ENCODE results near the gene MAP1LC3C.

GRCh38 chr1:241639336-241640173, 614 bp downstream of the CHML start:
- PRO-cap, result no peak
- RAMPAGE, long total RNA, result no peak

DNA sequence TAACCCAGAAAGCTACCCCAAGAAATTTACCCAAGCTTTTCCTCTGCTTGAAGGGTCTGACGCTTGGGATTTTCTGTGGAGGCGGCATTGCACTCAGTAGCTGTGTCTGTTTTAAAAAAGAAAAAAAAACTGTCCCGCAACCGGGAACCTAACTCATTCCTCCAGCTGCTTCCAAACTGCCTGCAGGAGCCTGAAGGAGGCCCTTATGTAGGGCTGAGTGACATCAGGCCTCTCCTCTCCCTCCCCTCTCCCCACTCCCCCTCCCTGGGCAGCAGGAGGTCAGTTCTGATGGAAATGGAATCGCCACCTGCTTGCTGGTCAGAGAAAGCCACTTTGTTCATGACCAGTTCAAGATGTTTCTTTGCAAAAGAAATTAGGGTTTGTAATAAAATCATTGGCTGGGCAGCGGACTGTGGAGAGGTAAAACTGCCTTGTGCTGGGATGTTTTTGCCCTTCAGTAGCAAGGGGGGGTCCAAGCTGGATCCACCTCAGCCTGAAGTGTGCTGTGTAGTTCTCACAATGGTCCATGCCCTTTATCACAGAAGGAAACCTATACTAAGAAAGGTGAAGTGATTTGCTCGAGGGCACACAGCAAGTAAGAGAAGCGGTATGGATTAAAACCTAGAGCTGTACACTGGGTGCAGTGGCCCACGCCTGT, at the start of gene MAP1LC3C:
Gene MAP1LC3C (minus strand): TSS at position 178 of the 658 bp plus-strand sequence.
- PRO-cap, result no peak
- RAMPAGE, long total RNA, result no peak

- PRO-cap, result no peak
- RAMPAGE, long total RNA, result no peak
These were observed 221.7 kb downstream of the PLD5 start for GRCh38 chr1:242302767-242303261.

- PRO-cap, result no peak
- RAMPAGE, long total RNA, result no peak
These were observed 153.5 kb downstream of the CEP170 start for GRCh38 chr1:243101544-243102077.

DNA sequence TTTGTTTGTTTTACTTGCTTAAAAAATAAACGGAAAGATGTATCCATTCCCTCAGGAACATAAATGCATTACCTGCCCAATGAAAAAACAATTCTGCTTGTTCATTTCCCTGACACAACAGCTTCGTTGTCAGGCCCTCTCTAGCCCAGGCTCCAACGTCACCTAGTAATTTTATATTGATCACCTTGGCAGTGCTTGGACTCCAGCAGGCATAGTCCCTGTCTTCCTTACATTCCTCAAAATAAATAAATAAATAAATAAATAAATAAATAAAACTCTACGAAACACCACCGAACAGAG, 1.2 kb downstream of the CEP170 start:
- PRO-cap, result no peak
- RAMPAGE, long total RNA, result no peak

- PRO-cap, result no peak
- RAMPAGE, long total RNA, result no peak
These were observed 138.9 kb downstream of the SDCCAG8 start for GRCh38 chr1:243394504-243395391.

DNA sequence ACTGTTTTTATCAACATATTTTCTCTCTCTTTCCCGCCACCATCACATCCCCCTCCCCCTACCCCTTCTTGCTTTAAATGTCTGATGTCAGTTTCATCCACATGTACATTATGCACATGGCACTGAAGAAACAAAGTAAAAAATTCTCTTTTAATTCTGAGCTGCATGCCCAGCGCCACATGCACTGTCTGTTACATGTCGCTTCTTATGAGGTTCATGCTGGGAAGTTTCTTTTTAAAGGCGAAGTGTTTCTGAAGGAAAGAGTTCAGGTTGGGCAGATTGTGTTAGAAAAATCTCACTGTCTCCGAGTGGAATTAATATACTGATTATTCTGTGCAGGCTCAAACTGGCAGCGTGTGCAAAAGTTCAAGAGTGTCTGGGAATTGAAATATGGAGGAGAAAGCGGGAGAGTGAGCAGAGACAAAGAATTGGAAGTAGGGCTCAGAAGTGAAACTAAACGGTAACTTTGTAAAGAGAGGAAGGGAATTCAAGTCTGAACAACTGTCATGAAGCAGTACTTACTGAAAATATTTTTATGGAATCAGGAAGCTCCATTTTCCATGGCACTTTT, 217.5 kb downstream of the SDCCAG8 start:
- PRO-cap, result no peak
- RAMPAGE, long total RNA, result no peak

DNA sequence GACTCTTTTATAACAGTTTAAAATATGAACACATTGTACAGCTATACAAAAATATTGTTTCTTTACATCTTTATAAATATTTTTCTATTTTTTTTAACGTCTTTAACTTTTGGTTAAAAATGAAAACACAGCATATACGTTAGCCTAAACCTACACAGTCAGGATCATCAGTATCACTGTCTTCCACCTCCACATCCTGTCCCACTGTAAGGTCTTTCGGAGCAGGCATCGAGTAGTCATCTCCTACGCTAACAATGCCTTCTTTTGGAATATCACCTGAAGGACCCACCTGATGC, 254.6 kb downstream of the AKT3 start:
- PRO-cap, result no peak
- RAMPAGE, long total RNA, result no peak

DNA sequence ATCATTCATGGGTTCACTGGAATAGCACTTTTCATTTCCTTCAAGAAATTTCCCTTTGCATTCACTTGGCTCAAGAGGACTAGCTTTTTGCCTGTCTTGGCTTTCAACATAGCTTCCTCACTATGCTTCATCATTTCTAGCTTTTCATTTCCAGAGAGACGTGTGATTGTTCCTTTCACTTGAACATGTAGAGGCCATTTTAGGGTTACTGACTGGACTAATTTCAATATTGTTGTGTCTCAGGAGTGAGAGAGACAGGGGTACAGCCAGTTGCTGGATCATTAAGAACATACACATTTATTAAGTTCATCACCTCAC, 59.5 kb downstream of the AKT3 start:
- PRO-cap, result no peak
- RAMPAGE, long total RNA, result no peak

DNA sequence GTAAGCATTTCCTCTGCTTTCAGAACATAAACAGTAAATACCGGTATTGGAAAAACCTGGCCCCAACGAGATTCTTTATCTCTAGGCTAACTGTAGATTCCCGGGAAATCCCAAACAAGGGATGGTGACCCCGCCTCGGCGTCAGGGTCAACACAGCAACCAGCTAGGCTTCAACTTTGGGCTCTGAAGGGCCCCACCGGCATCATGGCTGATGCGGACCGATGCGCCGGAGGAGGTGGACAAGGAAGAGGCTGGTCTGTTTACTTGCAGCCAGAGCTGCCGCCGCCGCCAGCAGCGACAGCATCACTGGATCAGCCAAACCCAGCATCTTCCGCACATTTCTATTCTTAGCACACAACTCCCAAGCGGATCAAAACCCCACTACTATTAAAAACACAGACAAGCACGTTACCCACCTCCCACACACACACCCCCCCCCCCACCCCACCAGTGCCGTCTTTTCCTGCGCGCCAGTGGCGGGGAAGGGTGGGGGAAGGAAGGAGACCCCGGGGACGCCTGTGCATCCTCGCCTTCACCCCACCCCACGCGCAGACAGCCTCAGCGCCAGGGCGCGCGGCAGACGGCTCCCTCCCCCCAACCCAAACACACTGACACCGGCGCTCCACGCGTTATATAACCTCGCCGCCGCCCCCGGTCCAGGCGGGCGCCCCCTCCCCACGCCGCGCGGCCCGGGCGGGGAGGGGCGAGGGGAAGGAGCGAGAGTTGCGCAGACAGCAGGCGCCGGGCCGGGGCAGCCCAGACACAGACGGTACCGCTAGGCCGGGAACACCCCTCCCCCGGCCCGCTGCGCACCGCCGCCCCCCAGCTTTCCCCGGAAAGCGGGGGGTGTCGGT, 859 bp downstream of the AKT3 start:
- PRO-cap, result no peak
- RAMPAGE, long total RNA, result no peak

DNA sequence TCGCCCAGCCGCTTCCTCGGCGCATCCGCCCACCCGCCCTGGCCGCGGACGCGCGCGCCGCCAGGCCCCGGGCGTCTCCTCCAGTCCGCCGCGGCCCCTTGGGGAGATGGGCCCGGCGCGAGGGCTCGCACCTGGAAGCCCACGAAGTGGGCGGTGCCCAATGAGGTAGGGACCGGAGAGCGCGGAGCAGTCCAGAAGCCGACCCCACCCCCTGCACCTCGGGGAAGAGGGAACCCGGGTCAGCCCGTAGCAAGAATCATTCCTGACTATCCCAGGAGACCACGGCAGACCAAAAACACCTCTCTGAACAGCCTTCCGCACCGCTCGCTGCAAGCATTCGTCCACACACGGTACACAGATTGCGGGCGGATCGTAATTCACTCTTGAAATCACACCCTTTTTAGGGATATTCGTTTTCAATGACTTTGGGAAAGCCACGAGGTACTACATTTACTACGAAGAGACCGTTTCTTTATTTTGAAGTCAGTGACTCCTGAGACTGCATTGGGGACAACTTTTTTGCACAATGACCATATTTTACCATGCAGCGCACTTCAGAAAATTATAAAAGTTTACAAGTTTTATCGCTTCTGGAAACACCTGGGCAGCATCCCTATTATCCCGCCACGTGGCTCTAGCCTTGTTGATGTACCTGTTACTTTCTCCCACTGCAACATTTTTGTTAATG, 1.0 kb upstream of the AKT3 start:
- PRO-cap, result no peak
- RAMPAGE, long total RNA, result no peak

DNA sequence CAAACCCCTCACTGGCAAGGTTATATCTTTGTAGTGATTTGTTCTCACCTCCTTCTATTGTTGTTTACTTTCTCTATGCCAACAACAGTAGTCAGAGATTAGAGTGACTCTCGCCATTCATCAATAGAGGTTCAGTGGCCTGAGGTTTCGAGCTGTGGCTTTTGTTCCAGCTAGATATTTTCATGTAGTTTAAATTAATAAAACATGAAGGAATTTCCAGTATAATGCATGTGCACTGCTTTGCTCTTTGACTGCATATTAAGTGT, 77.0 kb upstream of the AKT3 start:
- PRO-cap, result no peak
- RAMPAGE, long total RNA, result no peak

GRCh38 chr1:244074451-244075230, 23.6 kb downstream of the ZBTB18 start:
- PRO-cap, result no peak
- RAMPAGE, long total RNA, result no peak

GRCh38 chr1:244322679-244323459, 29.6 kb upstream of the C1orf100 start:
- PRO-cap, result no peak
- RAMPAGE, long total RNA, result no peak

DNA sequence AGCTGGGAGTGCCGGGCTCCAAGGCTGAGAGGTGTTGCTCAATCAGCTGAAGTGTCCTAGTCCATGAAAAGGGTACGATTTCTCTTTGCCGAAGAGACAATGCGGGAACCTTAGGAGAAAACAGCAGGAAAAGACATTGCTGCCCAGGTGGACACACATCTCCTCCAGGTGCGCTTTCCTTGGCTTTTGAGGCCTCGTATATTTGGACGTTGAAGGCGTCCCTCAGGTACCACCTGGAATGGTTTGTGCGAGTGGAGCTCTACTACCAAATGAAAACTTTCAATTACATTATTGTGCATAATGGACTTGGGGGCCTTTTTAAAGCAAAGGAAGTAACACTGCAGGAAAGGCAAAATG, 15.8 kb upstream of the C1orf100 start:
- PRO-cap, result no peak
- RAMPAGE, long total RNA, result no peak

DNA sequence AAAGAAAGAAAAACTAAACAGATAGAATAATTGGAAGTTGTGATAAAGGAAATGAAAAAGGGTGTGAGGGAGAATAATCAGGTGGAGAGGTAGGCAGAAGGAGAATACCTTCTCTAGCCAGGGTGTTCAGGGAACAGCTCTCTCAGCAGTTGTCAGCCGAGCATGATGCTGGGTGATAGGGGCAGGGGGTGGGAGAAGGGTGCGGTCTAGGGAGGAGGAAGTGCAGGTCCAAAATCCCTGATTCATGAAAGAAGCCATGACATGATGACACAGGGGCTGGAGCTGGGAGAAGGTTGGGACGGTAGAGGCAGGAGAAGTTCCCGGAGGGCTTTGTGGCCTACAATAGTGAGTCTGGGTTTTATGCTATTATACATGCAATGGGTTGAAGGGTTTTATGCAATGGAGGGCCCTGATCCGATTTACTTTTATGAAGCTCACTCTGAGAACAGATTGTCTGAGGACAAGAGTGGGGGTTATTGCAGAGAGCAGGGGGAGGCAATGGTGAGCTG, 14.5 kb downstream of the C1orf100 start:
- PRO-cap, result no peak
- RAMPAGE, long total RNA, result no peak

GRCh38 chr1:244849613-244850390, 14.3 kb downstream of the COX20 start:
- PRO-cap, result no peak
- RAMPAGE, long total RNA, result no peak

GRCh38 chr1:244852156-244852640, 12.1 kb downstream of the HNRNPU start:
- PRO-cap, result no peak
- RAMPAGE, long total RNA, result no peak

GRCh38 chr1:244855270-244856377, 8.7 kb downstream of the HNRNPU start:
- PRO-cap, result no peak
- RAMPAGE, long total RNA, result no peak

DNA sequence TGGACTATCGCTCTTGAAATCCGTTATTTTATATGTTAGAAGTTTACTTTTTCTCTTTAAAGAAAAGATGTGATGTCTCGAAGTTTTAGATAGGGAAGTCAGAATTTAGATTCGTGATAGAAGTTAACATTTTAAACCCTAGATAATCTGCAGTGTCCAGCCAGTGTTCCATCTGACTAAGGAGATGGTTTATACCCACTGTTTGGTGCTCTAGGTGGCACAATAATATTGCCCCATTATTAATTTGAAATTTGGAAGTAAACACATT, 1.1 kb upstream of the HNRNPU start:
- PRO-cap, result no peak
- RAMPAGE, long total RNA, result no peak